ENCODE measurements around a stretch of chr15.

DNA sequence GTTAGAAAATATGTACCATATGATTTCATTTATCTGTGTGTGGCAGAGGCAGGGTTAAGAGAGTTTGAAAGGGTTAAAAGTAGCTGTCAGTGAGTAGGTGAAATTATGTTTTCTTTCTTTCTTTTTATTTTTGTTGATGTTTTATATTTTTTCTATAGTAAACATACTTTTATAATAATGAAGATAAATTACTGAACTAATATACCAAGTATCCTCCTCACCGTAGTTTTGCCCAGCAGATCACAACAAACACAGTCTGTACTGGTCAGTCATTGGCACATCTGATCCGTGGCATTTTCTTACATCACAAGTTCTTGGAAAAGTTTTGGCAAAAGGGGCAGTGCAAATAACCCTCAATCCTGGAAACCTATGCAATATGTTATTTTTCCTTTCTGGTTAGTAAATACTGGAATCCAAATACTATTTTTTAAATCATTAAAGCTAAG lies 733.9 kb downstream of the MCTP2 start:
- RRBS = no CpG with 5 or more reads among the region's 2 CpGs

GRCh38 chr15:95075515-95075946 lies 844.2 kb downstream of the MCTP2 start:
- RRBS = no CpG with 5 or more reads among the region's 4 CpGs

GRCh38 chr15:95174271-95174866 lies 943.0 kb downstream of the MCTP2 start:
- RRBS = no CpG with 5 or more reads among the region's 7 CpGs

DNA sequence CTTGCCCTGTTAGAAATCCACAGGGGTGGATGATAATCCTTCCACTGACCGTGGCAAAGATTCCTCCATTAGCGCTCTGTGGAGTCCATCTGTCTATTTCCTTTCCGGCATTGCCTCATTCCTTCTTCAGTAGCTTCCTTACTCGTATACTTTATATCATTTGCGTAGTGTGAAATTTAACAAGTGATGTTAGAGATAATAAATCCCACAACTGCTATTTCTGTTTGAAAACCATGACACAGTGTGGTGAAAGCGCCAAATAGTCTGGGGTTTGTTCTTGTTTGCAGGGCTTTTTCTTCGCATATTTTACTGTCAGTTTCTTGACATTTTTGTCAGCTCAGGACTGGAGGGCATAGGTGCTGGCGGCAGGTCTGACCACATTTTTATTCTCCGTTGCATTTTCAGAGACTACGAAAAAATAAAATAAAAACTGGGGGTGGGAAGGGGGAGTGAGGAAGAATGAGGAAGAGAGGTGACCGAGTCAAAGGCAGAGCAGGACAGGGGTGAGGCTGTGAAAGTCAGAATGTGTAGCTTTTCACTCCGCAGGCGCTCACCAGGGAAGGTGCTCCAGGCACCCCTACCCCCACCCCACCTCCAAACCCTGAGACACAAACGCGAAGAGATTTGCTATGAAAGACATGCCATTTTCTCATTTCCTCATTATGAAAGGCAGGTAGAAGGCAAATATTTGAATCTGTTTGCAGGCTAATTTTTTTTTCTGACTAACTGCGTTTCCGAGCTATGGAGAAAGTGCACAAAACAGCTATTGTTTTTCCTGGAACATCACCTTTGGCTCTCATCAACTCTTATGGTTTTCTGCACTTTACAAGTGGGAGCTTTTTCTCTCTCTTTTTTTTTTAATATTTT lies 965.0 kb downstream of the MCTP2 start:
- RRBS = no CpG with 5 or more reads among the region's 17 CpGs

GRCh38 chr15:95266370-95266797 lies 1035.0 kb downstream of the MCTP2 start:
- RRBS = no CpG with 5 or more reads among the region's 6 CpGs

DNA sequence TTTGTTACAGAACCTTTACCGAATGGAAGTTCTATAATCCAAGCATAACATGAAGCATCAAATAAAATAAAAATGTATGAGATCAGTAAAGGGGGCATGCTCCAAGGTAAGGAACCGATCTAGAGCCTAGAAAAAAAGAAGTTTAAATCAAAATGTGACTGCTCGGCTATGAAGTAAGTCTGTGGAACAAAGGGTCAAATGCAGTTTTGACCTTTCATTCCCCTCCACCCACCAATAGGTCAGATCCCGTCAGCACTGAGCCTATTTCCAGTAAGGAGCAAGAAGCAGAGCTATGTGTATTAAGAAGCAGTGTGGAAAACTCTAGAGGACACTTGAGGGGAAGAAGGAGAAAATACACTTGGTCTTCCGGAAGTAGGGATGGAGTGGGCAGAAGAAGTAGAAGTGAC lies 888.5 kb upstream of the NR2F2 start:
- RRBS = no CpG with 5 or more reads among the region's 5 CpGs

DNA sequence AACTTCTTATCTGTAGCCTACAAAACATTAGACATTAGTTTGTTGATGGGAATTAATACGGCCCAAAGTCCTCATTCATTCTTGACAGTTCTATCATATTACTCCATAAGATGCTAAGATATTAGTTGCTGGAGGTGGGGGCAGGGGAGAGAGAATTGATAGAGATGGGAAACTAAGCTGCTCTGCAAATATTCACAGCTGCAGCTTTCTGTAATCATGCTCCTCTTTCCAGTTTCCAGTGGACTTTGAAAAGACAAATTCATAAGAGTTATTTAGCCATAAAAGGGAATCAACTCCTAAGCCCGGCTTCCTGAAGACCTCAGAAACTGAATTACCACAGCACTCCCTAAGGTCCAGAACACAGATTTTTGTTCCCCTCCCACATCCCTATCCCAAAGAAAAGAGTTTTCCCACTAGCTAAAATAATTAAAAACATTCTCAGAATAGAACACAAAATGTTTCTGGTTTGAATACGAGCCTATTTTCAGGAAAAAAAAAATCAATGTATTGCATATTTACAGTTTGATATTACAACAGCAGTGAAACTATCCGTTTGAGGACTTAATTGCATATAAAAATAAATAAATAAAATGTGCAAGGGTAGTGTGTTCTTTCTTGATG lies 871.8 kb upstream of the NR2F2 start:
- RRBS = no CpG with 5 or more reads among the region's 4 CpGs

DNA sequence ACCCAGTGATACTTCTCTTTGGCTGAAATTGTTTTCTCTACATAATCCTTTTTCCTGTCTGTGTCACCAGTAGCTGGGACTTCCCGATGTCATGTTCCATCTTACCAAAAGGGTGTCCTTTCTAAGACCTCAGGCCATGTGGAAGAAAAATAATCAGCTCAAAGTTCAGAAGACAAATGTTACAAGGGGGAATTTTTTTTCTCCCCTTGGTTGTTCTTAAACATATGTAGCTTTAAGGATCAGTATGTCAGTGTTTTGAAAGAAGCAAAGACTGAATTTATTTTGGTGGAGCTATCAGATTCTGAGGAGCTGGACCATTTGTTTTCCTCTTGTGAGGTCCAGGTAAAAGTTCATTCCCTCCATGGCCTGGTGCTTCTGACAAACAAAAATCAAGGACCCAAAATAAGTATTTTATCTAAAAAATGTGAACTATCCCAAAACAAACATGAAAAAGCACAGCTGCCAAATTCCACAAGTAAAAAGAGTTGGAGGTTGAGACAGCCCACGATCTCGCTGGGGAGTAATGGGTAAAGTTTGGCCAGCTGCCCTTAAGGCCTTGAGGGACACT lies 859.3 kb upstream of the NR2F2 start:
- RRBS = no CpG with 5 or more reads among the region's 3 CpGs

DNA sequence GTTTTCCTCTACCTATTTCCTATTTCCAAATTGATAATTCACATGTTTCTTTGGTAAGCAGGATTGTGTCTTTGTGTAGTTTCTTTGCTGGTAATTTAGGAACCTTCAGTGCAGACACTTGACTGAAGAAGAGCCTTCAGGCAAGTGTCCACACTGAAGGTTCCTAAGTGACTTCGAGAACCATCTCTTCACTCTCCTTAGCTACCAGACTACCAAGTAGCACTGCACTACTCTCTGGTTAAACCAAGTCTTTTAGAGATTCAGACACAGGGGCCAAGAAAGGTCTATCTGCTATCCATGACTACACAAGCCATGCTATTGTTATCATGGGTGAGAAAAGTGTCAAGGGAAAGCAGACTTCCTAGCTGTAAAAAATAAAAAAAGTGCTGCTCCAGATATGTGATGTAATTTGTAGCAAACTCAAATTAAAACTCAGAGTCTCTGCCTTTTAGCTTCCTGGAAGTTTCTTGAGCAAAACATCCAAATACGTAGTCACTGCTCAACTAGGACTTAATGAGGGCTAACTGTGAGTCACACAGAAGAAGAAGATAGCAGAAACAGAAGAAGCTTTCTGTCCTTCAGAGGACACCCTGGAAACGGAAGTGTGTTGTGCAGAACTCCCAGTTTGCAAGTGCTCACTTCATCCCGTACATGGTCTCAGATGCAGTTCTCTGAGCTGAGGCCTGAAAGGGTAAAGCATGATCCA lies 393.5 kb upstream of the NR2F2 start:
- RRBS = no CpG with 5 or more reads among the region's 4 CpGs

- RRBS = no CpG with 5 or more reads among the region's 8 CpGs
Observed at GRCh38 chr15:96166800-96167394, 163.6 kb upstream of the NR2F2 start.

DNA sequence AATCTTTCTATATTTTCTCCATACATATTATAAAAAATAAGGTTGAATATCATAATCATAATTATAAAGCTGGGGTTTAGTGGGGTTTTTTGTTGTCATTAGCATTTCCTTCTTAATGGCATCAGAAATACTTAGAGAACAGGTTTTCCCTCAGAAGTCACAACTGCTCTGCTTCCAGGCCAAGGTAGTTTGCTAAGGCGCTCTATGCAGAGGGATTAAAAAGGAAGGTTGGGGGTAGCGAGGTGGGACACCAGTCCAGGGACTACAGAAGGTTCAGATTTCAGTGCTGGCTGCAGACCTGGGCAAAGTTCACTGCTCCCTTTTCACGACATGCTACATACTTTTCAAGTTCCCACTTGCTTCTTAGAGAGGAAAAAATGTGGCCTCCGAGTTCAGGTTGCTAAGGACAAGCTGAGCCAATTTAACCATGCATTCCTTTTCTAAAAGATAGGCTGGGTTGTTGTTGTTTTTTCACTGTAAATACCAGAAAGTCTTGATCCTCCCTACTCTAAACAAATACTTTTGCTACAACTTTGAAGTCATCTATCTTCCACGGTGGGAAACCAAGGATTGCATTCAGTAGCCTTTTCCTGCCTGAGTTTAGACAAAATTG lies 158.7 kb upstream of the NR2F2 start:
- RRBS = no CpG with 5 or more reads among the region's 5 CpGs

- RRBS = no CpG with 5 or more reads among the region's 9 CpGs
Observed at GRCh38 chr15:96264055-96265393, 66.0 kb upstream of the NR2F2 start.

- RRBS = 51% methylated on average over 3 of the region's 9 CpGs
Observed at GRCh38 chr15:96320989-96321247, 9.6 kb upstream of the NR2F2 start.

GRCh38 chr15:96340203-96340348 lies 9.6 kb downstream of the NR2F2 start:
- RRBS = no CpG with 5 or more reads among the region's 2 CpGs

- RRBS = no CpG with 5 or more reads among the region's 7 CpGs
Observed at GRCh38 chr15:96347980-96348365, 17.5 kb downstream of the NR2F2 start.

- RRBS = no CpG with 5 or more reads among the region's 33 CpGs
Observed at GRCh38 chr15:97652787-97653359, 307.6 kb upstream of the ARRDC4 start.

DNA sequence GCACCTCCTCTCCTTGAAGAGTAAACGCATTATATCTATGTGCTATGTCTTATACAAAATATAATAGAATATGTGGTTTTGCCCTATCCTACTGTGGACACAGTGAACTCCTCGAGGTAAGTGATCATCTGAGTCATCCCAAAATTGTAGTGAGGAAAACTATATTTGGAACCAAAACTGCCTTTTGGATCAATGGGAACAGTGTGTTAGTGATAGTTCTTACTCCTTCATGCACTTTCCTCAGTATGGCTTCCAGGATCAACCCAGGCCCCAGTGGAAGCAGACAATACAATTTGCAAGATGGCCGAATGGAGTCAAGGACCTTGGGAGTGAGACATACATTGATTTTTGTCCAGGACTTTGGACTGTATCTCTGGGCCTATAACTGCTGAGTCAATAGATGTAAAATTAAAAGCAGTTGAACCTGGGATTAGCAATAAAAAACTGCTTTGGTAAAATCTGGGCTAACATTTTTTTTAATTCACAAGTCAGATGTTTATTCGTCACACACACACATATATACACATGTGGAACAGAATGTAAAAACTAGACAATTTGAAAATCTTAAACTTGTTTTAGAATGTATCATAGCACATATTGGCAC lies 1.7 kb downstream of the ARRDC4 start:
- RRBS = no CpG with 5 or more reads among the region's 4 CpGs

DNA sequence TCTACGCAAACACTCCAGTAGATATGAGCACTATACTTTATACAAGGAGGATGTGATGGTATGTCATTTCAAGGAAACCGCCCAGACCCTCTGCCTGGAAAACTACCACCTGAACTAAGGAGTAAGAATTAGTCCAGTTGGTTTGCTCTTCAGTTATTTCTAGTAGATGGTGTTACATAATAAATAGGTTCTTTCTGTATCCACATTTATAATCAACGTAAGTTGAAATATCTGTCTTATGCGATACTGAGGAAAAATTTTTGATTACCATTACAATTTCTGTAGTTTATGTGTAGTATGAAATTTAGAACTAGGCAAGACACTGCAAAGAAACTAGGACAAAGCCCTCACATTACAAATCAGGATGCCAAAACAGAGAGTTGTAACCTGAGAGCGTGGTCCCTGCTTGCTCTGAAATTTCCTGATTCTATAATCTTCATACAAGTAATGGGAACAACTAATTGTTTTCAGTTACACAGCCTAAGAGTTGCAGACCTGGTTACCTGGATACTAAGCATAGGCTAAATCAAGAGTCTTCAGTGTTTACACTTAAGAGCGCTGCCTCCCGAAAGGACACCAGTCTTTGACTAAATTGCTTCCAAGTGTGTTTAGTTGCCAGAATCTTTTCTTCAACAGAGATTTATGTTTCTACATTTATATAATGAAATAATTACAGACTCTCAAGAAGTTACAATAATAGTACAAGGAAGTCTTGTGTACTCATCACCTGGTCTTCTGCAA lies 13.9 kb downstream of the ARRDC4 start:
- RRBS = no CpG with 5 or more reads among the region's 7 CpGs

- RRBS = no CpG with 5 or more reads among the region's 17 CpGs
Observed at GRCh38 chr15:98630523-98631006, 17.8 kb upstream of the IGF1R start.

DNA sequence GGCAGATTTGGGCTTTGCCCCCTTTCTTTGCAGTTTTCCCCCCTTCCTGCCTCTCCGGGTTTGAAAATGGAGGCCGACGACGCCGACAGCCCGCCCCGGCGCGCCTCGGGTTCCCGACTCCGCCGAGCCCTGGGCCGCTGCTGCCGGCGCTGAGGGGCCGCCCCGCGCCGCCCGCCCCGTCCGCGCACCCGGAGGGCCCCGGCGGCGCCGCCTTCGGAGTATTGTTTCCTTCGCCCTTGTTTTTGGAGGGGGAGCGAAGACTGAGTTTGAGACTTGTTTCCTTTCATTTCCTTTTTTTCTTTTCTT lies 831 bp downstream of the IGF1R start:
- RRBS = under 1% methylated on average over 25 of the region's 32 CpGs

Measured in skeletal muscle cell (primary cell).